ENCODE data around the genes ABLIM2 and HTRA3.

GRCh38 chr4:7910048-7910455, 29.6 kb downstream of the AFAP1 start:
- PRO-cap = no peak
- RRBS = no CpG with 5 or more reads among the region's 4 CpGs

DNA sequence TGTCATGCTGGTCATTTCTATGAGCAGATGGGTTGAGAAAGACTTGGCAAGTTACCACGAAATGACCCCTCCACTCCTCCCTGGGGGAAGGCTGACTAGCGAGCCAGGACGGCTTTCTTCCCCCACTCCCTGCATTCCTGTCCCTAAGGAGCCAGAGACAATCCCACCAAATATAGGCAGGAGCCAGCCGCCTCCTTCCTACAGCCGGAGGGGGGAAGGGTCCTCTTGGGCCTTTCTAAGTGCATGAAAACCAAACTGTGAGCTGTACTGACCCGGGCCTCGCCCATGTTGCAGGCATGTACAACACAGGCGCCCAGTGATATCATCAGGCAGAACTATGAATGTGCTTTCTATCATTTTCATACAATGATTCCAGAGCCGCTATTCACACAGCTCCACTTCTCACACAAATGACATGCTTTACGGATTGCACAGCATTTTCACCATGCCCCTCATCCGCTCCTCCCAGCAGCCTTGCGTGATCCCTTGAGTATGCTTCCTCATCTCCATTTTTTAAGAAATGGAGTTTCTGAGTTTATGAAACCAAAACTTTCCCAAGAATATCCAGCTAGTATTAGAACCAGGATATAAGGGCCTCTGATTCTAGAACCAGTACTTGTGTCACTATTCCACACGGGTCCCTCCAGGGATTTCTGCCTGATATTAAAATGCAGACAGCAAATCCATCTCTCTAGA, 28.4 kb downstream of the AFAP1 start:
- PRO-cap = no peak
- RRBS = 97% methylated on average over 2 of the region's 13 CpGs

- PRO-cap = no peak
- RRBS = no CpG with 5 or more reads among the region's 15 CpGs
Observed at GRCh38 chr4:7960551-7961456, 21.1 kb upstream of the AFAP1 start.

DNA sequence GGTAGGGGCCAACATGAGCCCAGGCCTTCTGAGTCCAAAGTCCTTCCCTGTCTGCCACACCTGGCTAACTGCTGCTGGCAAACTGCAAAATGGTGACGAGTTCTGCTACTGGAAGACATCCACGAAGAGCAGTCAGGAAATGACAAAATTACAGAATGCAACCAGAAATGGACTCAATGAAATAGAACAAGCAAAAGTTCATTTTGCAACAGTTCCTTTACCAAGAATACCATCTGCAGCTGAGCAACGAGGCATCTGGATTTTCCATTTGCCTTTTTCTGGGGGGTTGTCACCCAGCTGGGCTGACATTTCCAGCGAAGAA, 70.2 kb upstream of the AFAP1 start:
- PRO-cap = no peak
- RRBS = no CpG with 5 or more reads among the region's 4 CpGs

DNA sequence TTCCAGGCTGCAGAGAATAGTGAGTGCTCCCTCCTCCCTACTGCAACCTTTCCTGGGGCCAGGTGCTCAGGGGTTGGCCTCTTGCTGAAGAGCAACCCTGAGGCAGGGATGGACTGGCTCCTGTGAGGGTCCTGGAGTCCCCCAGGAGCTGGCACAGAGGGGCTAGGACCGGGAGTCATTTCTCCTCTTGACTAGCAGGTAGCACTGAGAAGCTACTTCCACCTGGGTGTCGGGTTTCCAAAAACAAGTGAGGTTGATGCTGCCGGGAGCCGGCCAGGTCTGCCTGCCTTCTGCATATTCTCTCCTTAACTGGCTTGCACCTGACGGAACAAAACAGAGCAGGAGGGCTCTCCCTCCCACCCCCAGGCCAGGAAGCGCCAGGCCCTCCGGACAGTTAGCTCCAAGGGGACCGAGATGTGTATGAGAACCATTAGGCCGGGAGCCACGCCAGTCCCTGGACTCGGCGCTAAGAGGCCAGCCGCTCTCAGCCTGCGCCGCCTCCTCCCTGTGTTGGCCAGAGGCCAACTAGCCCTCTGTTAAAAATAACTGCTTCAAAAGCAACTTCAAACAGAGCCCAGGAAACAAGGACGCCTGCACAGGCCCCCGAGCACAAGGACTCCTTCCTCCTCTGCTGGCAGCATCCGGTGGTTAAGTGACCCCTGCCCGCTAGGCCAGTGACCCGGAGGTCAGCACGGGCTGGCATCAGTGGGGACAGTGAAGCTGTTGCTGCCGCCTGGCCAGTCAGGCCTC, 108.1 kb downstream of the ABLIM2 start:
- PRO-cap = no peak
- RRBS = 71% methylated on average over 8 of the region's 22 CpGs

- PRO-cap = no peak
- RRBS = 33% methylated on average over 1 of the region's 11 CpGs
Observed at GRCh38 chr4:8157198-8157768, 1.3 kb downstream of the ABLIM2 start.

GRCh38 chr4:8158274-8159585, at the start of gene ABLIM2:
TSS of gene ABLIM2 (minus strand) at chr4:8158813.
- PRO-cap = bidirectional peak, plus-strand start at chr4:8159079, minus-strand start at chr4:8158805
- RRBS = 7% methylated on average over 44 of the region's 139 CpGs

GRCh38 chr4:8191074-8191924, 7.8 kb upstream of the SH3TC1 start:
- PRO-cap = no peak
- RRBS = 93% methylated on average over 15 of the region's 32 CpGs

GRCh38 chr4:8207333-8207778, 8.3 kb downstream of the SH3TC1 start:
- PRO-cap = no peak
- RRBS = no CpG with 5 or more reads among the region's 7 CpGs

DNA sequence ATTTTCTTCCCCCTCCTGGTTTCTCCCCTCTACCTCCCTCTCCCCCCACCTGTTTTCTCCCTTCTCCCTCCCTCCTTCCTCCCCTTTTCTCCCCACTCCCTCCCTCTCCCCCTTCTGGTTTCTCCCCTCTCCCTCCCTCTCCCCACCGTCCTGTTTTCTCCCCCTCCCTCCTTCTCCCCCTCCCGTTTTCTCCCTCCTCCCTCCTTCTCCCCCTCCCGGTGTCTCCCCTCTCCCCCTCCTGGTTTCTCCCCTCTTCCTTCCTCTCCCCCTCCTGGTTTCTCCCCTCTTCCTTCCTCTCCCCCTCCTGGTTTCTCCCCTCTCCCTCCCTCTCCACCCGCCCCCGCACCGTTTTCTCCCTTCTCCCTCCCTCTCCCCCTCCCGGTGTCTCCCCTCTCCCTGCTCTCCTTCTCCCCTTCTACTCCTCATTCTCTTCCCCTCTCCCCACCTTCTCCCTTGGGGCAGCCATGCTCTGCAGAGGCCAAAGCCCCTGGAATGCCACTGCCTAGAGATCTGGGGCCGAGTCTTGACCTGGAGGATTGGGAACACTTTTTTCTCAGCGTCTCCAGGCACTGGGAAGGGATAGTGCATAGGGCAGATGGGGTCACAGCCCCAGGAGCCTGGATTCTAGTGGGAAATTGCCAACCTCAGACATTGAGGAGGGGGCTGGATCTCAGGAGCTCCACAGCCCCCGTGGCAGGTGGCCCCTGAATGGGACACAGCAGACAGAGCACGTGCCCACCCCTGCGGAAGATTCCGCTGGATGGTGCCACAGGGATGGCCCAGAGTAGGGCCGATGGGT, 12.2 kb downstream of the SH3TC1 start:
- PRO-cap = no peak
- RRBS = no CpG with 5 or more reads among the region's 14 CpGs

- PRO-cap = no peak
- RRBS = 93% methylated on average over 18 of the region's 22 CpGs
Observed at GRCh38 chr4:8216760-8217322, 17.8 kb downstream of the SH3TC1 start.

GRCh38 chr4:8218138-8218799, 19.2 kb downstream of the SH3TC1 start:
- PRO-cap = no peak
- RRBS = 94% methylated on average over 4 of the region's 20 CpGs

- PRO-cap = no peak
- RRBS = no CpG with 5 or more reads among the region's 34 CpGs
Observed at GRCh38 chr4:8237815-8239046, 31.3 kb upstream of the HTRA3 start.

DNA sequence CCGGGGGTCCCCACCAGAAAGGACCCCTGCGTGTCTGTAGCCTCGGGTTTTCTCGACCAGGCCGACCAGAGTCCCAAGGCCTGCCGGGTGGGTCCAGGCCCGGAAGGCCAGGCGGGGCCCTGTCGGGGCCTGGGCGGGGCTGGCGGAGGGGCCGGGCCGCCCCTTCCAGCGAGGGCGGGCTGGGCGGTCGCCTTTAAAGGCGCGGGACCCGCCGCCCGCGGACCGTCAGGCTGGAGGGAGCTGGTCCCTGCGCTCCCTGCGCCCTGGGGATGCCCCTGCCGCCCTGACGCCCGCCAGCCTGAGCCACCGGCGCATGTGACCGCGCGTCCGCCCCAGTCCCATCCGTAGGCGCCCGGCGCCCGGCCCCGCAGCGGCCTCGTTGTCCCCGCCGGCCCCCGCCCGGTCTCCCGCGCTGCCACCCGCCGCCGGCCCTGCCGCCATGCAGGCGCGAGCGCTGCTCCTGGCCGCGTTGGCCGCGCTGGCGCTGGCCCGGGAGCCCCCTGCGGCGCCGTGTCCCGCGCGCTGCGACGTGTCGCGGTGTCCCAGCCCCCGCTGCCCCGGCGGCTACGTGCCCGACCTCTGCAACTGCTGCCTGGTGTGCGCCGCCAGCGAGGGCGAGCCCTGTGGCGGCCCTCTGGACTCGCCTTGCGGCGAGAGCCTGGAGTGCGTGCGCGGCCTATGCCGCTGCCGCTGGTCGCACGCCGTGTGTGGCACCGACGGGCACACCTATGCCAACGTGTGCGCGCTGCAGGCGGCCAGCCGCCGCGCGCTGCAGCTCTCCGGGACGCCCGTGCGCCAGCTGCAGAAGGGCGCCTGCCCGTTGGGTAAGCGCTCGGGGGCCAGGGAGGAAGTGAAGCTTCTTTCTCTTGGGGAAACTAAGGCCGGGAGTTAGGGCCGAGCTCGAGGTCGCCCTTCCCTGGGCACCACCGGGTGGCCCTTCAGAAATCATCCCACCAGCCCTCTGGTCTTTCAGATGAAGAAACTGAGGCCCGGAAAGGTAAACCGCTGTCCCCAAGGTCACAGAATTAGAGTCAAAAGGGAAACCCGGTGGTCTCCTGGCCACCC, at the start of gene HTRA3:
Gene HTRA3 (plus strand): TSS at position 225 of the 1,065 bp plus-strand sequence.
- PRO-cap = bidirectional peak, plus-strand start at position 225 of the sequence, minus-strand start at position 67 of the sequence
- RRBS = 17% methylated on average over 55 of the region's 119 CpGs

DNA sequence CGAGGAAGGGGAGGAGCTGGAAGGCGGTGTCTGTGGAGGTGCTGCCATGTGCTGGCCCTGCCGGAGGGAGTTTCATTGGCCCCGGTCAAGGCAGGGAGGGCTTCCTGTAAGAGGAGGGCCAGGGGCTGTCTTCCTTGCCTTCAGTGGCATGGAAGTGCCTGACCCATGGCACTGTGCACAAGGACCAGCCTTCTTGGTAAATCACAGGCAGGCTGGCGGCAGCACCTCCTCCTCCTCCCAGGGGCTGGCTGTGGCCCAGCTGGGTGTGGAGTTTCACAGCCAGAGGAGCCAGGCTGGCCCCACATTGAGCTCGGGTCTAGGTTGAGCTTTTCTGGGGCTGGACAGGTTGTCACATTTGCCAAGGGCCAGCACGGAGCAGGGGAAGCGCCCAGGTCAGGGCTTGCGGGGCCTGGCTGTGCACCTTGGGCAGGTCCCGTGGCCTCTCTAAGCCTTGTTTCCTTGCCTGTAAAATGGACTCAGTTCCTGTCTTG, 6.9 kb downstream of the HTRA3 start:
- PRO-cap = no peak
- RRBS = no CpG with 5 or more reads among the region's 10 CpGs

GRCh38 chr4:8278424-8278799, 8.9 kb downstream of the HTRA3 start:
- PRO-cap = no peak
- RRBS = no CpG with 5 or more reads among the region's 10 CpGs

DNA sequence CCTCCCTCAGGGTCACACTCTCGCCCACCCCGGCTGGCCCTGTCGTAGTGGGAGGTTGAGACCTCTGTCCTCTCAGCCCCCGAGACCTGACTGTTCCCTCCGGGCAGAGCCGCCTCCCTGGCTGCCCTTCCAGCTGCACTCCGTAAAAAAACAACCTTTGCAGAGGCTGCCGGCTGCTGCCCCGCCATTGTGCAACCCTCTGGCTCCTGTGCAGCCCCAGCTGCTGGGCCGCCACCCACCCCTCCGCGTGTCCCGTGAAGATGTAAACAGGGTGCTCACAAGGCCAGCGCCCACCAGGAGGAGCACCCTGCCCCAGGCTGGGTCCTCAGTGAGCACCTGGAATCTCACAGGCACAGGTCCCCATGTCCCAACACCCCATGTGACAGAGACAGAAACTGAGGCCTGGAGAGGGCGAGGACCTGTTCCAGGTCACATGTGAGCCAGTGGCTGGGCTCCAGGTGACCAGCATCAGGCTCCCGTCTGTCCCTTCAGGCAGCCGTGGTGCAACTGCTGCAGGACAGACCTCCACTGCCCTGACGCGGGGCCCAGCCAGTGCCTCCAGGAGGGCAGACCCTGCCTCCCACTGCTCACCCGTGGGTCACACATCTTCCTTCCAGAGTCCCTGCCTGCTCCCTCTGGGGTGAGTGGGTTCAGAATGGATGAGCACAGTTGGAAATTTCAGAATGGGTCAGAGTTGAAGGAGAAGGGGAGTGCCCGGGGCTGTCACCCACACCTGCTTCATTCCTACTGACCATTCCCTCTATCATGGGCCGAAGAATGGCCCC, 39.8 kb downstream of the HTRA3 start:
- PRO-cap = no peak
- RRBS = 58% methylated on average over 7 of the region's 22 CpGs

GRCh38 chr4:8330737-8331279, 61.3 kb downstream of the HTRA3 start:
- PRO-cap = no peak
- RRBS = no CpG with 5 or more reads among the region's 10 CpGs

- PRO-cap = no peak
- RRBS = no CpG with 5 or more reads among the region's 14 CpGs
Observed at GRCh38 chr4:8364142-8364730, 76.3 kb downstream of the ACOX3 start.

DNA sequence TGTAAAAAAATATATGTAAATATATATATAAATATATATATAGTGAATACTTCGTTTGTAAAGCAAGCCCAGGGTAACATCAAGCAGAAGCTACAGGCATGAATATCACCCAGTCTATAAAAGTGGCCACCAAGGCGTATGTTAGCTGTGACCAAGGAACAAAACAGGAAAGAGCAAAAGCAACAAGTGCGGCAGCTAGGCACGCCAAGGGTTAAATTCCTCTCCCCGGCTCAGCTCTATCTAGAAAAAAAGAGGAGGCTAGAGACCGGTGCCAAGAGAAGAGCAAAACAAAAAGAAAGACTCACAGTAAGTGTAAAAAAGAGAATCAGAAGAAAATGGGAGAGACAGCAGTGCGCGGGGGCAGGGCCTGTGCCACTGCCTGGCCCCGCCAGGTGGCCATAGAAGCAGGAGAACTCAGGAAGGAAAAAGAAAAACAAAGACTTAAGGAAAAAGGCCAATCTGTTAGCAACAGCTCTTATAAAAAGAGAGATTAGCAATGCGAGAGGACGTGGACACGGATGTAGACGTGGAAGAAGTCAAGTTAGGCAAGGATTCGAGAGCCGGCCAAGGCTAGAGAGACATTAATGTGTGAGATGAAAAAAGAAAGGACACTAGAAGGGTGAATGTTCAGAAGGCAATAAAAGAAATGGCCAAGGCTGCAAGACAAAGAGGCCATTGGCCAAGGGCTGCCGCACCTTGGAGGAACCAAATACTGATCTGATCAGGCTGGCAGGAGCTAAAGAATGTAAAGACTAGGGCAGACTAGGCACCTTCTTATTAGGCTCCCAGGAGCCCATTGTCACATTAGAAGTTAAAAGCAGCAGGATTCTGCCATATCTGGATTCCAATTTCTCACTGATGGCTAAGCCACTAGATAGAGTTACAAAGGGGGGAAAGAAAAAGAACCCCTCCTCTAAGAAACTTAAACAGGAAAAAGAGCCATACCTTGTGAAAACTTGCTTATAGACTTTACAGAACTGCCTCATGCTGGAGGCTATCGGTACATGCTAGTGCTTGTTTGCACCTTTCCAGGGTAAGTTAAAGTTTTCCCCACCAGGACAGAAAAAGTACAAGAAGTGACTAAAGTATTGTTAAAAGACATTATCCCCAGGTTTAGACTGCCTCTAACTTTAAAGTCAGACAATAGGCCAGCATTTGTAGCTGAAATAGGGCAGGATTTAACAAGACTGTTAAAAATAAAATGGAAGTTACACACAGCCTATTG, 3.0 kb downstream of the ACOX3 start:
- PRO-cap = no peak
- RRBS = no CpG with 5 or more reads among the region's 17 CpGs

Measured in Caco-2 (cell line).